ENCODE measurements around the gene PEF1.

GRCh38 chr1:31644126-31644934 lies at the start of gene PEF1:
PEF1 (minus strand) TSS chr1:31644876.
- PRO-cap, 7 experiments, result peak in 7 of 7 experiments; most common plus-strand start chr1:31644695 (in 3); most common minus-strand start chr1:31644614 (in 7)
- RAMPAGE, long total RNA, 2 experiments, result start-site peak on the minus strand in 2 of 2 experiments, at chr1:31644872-31644879 at its widest, 148 to 207 reads per replicate

DNA sequence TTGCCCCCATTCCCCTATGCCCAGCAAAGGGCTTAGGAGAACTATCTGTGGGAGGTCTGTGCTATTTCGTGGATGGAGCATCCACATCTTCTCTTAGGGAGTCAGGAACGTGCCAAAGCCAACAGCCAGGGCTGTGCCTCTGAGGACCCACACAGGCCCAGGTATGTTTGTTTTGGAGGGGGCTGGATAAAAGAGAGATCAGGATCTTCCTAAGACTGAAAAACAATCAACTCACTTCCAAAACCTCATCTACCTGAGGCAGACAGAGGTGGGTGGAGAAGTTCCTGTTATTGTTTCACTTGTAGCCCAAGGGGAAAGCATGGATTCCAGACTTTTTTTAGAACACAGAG lies 3.8 kb upstream of the PEF1 start:
- PRO-cap, 7 experiments, result no peak in any of the 7 experiments
- RAMPAGE, long total RNA, 2 experiments, result no peak in any of the 2 experiments

GRCh38 chr1:31683118-31683622 lies 20.6 kb downstream of the COL16A1 start:
- PRO-cap, 7 experiments, result no peak in any of the 7 experiments
- RAMPAGE, long total RNA, 2 experiments, result no peak in any of the 2 experiments

GRCh38 chr1:31744298-31744979 lies 19.7 kb downstream of the ADGRB2 start:
- PRO-cap, 7 experiments, result no peak in any of the 7 experiments
- RAMPAGE, long total RNA, 2 experiments, result no peak in any of the 2 experiments

GRCh38 chr1:31802468-31803058 lies 13.3 kb downstream of the SPOCD1 start:
- PRO-cap, 7 experiments, result peak in 1 of 7 experiments; most common plus-strand start chr1:31802753 (in 1)
- RAMPAGE, long total RNA, 2 experiments, result no peak in any of the 2 experiments

GRCh38 chr1:31848287-31848673 lies 32.5 kb upstream of the SPOCD1 start:
- PRO-cap, 7 experiments, result no peak in any of the 7 experiments
- RAMPAGE, long total RNA, 2 experiments, result no peak in any of the 2 experiments

DNA sequence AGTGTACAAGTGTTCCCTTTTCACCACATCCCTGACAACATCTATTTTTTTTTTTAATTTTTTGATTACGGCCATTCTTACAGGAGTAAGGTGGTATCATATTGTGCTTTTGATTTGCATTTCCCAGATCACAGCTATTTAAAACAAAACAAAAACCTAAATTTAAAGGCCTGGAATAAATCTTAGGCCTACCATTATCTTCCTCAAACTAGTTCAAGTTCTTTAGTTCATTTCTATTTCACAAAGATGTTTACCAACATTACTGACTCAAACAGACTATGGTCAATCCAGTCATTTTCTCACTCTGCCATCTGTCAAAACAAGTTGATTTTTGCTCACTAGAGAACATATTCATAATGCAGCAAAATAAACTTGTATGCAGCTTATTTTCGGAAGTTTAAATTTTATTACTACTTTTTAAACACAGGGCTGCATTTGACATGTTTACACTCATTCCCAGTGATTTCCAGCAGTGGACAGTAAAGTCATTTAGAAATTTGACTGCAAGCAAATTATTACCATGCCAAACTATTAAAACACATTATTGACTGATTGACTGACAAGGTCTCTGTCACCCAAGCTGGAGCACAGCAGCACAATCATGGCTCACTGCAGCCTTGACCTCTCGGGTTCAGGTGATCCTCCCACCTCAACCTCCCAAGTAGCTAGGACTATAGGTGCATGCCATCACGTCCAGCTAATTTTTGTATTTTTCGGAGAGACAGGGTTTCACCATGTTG lies 24.5 kb downstream of the PTP4A2 start:
- PRO-cap, 7 experiments, result no peak in any of the 7 experiments
- RAMPAGE, long total RNA, 2 experiments, result no peak in any of the 2 experiments

GRCh38 chr1:31943944-31945218 lies 6.2 kb upstream of the PTP4A2 start:
- PRO-cap, 7 experiments, result peak in 7 of 7 experiments; most common plus-strand start chr1:31944565 (in 4); most common minus-strand start chr1:31944877 (in 6)
- RAMPAGE, long total RNA, 2 experiments, result start-site peak on the minus strand in 1 of 2 experiments, at chr1:31944134-31944407 at its widest, 6 reads per replicate

DNA sequence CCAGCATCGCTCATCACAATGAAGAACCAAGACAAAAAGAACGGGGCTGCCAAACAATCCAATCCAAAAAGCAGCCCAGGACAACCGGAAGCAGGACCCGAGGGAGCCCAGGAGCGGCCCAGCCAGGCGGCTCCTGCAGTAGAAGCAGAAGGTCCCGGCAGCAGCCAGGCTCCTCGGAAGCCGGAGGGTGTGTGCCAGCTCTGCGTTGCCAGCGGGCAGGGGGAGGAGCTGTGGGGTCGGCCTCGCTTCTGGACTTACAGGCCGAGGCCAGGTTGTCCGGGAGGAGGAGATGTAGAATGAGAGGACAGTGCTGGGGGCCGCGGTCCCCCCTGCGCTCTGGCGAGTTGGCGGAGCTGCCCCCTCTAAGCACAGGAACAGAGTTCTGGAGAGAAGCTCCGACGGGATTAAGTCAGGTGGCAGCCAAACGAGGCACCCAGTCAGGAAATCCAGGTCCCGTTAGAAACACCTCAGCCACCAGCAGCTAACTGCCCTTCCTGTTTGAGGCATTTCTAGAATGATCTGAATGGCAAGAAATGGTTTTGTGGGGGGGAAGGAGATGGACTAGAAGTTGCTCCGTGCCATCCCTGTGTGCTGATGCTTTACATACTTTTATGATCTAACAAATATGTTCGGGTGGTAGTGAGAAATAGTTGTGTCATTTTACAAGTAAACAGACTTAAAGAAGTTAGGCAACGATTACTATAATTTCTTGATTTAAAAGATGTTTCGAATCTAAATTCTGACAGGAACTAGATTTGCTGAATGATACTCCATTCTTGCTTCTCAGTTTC lies 1.0 kb downstream of the TXLNA start:
- PRO-cap, 7 experiments, result peak in 3 of 7 experiments; most common plus-strand start position 138 of the sequence (in 2); most common minus-strand start position 140 of the sequence (in 2)
- RAMPAGE, long total RNA, 2 experiments, result no peak in any of the 2 experiments

DNA sequence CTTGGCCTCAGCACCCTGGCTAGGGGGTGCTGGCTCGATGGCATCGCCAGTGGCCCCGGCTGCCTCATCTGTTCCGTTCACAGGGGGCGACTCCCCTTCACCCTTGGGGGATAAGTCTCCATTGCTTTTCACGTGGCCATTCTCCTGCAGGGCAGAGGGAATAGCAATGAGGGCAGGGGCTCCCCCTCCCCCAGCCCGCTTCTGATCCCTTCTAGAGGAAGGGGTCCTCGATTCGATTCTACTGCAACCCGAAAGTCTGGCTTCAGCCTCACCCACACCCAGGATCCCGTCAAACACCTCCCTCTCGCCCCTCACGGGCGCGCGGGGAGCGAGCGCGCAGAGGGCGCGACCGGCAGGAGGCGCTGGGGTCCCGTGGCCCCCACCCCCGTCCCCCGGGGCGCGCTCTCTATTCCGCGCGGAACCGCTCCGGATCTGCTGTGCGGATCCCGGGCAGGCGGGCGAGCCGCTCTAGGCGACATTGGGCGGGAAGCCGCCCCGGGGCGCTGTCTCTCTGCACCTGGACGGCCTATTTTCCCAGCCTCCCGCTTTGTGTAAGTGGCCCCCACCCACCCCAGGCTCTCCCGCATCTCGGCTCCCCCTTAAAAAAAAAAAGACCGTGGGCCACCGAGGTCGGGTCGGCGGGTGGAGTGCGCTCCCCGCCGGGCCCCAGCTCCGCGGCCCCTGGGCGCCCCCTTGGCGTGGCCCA lies 926 bp downstream of the MARCKSL1 start:
- PRO-cap, 7 experiments, result peak in 7 of 7 experiments; most common plus-strand start position 409 of the sequence (in 7); most common minus-strand start position 323 of the sequence (in 2)
- RAMPAGE, long total RNA, 2 experiments, result no peak in any of the 2 experiments

- PRO-cap, 7 experiments, result no peak in any of the 7 experiments
- RAMPAGE, long total RNA, 2 experiments, result no peak in any of the 2 experiments
Observed at GRCh38 chr1:32335660-32335781, 512 bp downstream of the MARCKSL1 start.

DNA sequence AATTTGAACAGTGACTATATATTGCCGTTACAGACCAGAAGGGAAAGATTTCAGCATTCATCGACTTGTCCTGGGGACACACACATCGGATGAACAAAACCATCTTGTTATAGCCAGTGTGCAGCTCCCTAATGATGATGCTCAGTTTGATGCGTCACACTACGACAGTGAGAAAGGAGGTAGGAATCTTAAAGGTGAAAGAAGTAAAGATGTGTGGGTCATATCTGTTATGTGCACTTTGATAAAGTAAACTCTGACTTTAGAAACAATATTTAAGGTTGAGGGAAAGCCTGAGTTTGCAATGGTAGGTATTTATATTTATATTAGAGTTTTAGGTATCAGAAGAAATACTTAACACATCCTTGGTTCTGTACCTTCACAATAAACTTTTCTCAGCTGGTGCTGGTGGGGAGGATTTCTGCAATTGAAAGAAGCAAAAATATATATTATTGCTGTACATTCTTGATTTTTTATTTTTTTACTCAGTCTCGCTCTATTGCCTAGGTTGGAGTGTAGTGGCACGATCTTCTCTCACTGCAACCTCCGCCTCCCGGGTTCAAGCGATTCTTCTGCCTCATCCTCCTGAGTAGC lies 6.5 kb downstream of the RBBP4 start:
- PRO-cap, 7 experiments, result no peak in any of the 7 experiments
- RAMPAGE, long total RNA, 2 experiments, result no peak in any of the 2 experiments

GRCh38 chr1:32736893-32737651 lies 4.6 kb upstream of the KIAA1522 start:
- PRO-cap, 7 experiments, result no peak in any of the 7 experiments
- RAMPAGE, long total RNA, 2 experiments, result no peak in any of the 2 experiments

GRCh38 chr1:32742217-32742914 lies 736 bp downstream of the KIAA1522 start:
- PRO-cap, 7 experiments, result peak in 4 of 7 experiments; most common minus-strand start chr1:32742393 (in 2)
- RAMPAGE, long total RNA, 2 experiments, result no peak in any of the 2 experiments

DNA sequence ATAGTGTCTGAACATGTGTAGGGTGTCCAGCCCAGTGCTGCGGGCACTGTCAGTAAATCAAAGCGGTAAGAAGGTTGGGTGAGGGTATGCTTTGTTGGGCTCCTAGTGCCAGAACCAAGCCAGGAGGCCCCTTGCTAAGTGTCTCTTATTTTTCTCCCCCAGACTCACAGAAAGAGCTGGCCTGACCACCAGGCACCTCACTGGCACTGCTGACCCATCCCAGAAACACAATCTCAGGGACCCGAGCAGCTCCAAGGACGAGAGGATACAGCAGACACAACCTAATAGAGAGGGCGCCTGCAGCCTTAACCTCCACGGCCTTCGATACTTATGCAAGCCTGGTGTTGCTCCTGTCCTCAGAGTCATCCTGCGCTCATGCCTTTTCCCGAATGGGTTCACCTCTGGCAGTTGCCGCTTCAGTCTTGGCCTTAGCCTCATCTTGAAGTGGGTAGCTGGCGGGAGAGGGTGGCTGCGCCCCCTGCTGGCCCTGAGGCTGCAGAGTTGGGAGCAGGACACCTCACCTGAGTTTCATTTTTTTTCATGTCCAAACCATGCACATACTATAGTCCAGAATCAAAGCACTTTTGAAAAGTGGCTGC lies 31.2 kb downstream of the KIAA1522 start:
- PRO-cap, 7 experiments, result no peak in any of the 7 experiments
- RAMPAGE, long total RNA, 2 experiments, result no peak in any of the 2 experiments

DNA sequence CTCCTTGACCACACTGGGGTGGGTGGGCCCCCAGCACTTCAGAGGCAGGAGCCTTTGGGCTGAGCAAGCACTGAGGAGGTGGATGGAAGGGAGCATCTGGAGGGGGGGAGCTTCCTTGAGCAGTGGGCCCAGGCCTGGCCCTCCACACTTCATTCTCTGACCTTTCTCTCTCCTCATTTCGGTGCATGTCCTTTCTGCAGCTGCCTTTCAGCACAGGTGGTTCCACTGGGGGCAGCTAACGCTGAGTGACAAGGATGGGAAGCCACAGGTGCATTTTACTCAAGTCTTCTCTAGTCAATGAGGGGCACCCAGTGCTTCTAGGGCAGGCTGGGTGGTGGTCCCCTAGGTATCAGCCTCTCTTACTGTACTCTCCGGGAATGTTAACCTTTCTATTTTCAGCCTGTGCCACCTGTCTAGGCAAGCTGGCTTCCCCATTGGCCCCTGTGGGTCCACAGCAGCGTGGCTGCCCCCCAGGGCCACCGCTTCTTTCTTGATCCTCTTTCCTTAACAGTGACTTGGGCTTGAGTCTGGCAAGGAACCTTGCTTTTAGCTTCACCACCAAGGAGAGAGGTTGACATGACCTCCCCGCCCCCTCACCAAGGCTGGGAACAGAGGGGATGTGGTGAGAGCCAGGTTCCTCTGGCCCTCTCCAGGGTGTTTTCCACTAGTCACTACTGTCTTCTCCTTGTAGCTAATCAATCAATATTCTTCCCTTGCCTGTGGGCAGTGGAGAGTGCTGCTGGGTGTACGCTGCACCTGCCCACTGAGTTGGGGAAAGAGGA lies 32.3 kb downstream of the KIAA1522 start:
- PRO-cap, 7 experiments, result no peak in any of the 7 experiments
- RAMPAGE, long total RNA, 2 experiments, result no peak in any of the 2 experiments

GRCh38 chr1:32818765-32819284 lies 1.4 kb downstream of the S100PBP start:
- PRO-cap, 7 experiments, result no peak in any of the 7 experiments
- RAMPAGE, long total RNA, 2 experiments, result no peak in any of the 2 experiments

DNA sequence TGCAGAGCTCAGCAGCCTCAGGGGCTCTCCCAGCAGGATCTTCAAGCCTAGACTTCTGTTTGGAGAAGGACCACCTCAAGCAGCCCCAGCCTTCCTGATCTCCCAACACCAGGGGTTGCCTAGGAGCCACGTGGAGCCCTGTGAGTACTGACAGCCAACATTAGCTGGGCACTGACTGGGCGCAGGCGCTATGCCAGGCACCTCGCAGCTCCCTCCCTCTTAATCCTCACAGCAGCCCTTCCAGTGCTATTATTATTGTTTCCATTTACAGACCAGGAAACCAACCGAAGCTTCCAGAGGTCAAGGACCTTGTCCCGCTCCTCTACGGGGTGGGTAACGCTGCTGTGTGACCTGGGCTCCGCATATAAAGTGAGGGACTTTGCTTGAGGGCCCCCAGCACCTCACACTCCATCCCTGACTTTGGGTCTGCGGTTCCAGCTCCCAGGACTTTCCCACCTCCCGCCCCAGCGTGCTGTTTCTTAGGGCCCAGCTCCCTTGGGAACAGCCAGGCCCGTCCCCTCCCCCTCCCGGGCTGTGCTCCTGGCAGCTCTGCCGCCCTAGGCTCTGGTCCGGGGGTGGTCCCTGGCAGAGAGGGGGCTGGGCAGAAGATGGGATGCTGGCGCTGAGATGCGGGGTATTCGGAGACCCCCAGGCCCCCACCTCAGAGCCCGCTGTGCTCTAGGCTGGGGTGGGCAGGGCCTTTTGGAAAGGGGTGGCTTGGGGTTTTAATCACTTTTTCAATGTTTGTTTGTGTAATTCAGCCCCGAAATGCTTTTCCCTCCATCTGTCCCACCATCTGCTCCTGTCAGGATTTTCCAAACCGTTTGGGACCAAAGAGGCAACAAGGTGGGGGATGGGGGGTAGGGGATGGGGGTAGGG lies 4.2 kb upstream of the HPCA start:
- PRO-cap, 7 experiments, result no peak in any of the 7 experiments
- RAMPAGE, long total RNA, 2 experiments, result no peak in any of the 2 experiments

- PRO-cap, 7 experiments, result no peak in any of the 7 experiments
- RAMPAGE, long total RNA, 2 experiments, result no peak in any of the 2 experiments
Observed at GRCh38 chr1:33163359-33163840, 18.4 kb downstream of the TRIM62 start.

GRCh38 chr1:33169318-33169987 lies 12.4 kb downstream of the TRIM62 start:
- PRO-cap, 7 experiments, result no peak in any of the 7 experiments
- RAMPAGE, long total RNA, 2 experiments, result no peak in any of the 2 experiments